ENCODE results near the genes TAGLN2, KCNJ9, PEA15 and NHLH1.

DNA sequence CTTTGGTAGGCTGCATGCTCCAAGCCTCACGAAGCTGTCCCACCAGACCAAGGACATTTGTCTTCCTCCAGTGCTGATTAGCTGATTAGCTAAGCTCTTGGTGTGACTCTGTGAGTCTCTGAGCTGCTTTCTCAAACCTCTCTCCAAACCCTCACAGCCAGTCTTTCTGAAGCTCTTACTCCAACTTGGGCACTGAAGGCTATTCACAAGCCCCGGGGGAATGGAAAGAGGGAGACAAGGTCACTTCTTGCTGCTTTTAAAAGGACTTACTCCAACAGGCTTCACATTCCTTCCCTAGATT is 897 bp upstream of the CFAP45 start:
- PRO-cap, 2 experiments: no peak in any of the 2 experiments

DNA sequence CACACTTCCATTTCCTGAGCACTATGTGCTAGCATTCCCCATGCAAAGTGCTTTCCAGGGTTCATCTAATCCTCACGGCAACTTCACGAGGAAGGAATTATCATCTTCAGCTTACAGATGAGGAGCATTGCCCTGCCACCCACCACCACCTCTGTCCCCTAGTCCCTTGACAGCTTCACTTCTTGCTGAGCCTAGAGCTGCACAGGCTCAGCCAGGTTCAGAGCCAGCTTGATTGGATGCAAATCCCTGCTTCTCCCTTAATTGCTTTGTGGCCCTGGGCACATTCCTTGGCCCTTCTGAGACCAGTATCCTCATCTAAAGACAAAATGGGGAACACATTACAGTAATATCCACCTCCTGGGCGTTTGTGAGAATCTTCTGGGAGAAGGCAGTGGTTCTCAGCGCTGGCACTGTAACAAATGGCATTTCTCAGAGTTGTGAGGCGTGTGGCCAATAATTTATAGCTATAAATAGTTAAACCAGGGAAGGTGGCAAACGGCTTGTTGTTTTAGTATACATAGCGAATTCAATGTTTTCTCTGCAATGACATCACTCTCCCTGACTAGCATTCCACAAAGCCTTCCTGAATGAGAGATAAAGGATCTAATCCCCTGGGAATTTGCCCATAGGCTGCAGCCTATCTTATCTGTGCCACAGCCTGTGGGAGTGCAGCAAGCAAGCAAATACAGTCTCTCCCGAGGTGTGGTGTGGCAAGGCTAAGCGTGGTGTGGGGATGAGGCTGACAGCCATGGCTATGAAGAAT is 9.3 kb downstream of the TAGLN2 start:
- PRO-cap, 2 experiments: no peak in any of the 2 experiments

GRCh38 chr1:159917347-159917783 is 7.9 kb downstream of the TAGLN2 start:
- PRO-cap, 2 experiments: no peak in any of the 2 experiments

DNA sequence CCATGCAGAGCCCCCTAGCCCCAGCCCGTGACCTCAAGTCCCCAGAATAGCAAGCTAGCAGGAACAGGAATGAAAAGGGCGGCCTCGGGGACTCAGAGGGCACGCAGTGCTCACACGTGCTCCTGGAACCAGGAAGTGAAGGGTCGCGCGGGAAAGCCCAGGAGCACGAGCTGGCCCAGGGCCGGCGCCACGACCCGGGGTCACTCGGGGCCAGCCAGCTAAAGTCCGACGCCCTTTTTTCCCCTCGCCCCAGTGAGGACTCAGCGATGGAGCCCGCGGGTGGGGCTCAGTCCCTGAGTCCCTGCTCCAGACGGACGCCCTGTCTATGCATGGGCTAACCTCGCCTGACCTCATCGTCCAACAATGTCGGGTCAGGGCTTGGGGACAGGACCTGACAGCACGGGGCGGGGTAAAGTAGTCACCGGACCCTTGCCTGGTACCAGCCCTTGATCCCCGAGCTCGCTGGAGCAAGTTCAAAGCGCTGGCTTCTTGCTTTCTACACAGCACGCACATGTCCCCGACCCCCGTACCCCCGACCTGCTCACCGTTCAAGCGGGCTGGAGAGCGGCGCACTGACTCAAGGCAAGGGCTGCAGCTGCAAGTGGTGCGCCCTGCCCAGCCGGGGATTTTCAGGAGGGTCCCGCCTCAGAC is at the start of gene TAGLN2:
Gene TAGLN2 (minus strand): TSS at position 603 of the 651 bp plus-strand sequence.
- PRO-cap, 2 experiments: peak in 2 of 2 experiments; most common plus-strand start position 252 of the sequence (in 2); most common minus-strand start position 603 of the sequence (in 2)

DNA sequence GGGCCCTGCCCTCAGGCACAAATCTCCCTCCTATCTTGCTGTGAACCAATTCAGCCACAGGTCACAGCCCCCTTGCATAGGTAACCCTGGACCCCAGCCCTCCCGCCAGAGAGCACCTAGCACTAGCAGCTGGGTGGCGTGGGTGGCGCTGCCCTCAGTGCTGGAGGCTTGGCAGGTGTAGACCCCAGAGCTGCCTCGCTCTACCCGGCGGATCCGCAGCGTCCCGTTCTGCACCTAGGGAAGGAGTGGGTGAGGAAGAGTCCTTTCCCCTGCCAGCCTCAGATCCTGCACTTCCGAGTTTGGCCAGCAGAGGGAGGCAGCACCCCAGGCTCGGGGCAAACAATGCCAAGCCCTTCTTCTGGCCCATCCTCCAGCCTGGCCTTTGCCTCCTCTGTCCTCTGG is 9.1 kb downstream of the IGSF9 start:
- PRO-cap, 2 experiments: no peak in any of the 2 experiments

GRCh38 chr1:160081250-160081821 is at the start of gene KCNJ9:
KCNJ9 (plus strand) TSS chr1:160081538.
- PRO-cap, 2 experiments: no peak in any of the 2 experiments

GRCh38 chr1:160096504-160097182 is 1.8 kb downstream of the IGSF8 start:
- PRO-cap, 2 experiments: no peak in any of the 2 experiments

DNA sequence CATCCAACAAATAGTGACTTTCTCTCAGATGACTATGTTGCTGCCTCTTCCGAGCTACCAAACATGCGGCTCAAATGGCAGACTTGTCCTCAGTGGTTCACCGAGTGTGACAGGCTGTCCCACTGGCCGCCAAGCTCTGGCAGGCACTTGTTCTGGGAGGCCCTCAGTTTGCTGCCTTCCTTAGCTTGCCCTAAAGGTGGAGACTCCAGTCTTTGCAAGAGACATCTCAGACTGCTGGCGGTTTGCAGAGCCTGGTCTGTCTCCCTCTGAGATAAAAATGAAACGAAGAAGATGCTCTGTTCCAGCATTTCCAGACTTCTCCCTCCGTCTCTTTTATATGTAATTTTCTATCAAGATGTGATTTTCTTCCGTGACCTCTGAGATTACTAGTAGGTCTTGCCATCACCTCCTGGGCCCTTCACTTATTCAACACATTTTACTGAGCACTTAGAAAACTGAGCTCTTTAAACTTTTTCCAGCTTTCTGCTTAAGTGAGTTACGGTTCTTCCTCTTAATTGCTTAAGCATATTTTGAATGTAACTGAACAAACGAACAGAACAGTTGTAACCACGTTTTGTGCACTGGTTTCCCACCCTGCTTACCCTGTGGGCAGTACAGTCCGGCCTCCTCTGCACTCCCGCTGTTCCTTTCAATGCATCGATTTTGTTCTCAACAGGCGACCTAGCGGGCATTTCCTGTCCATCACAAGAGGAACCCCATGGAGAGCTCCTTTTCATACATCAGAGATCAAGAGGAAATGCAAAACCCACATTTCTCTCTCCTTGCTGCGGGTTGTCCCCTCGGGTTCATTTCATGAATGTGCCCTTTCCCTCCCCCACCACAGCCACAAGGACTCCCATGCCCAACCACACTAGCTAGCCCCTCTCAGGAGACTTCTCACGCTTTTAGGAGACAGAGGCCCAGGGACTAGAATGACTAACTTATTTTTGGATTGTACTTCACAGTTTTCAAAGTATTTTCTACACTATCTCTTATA is 17.9 kb downstream of the ATP1A4 start:
- PRO-cap, 2 experiments: no peak in any of the 2 experiments

DNA sequence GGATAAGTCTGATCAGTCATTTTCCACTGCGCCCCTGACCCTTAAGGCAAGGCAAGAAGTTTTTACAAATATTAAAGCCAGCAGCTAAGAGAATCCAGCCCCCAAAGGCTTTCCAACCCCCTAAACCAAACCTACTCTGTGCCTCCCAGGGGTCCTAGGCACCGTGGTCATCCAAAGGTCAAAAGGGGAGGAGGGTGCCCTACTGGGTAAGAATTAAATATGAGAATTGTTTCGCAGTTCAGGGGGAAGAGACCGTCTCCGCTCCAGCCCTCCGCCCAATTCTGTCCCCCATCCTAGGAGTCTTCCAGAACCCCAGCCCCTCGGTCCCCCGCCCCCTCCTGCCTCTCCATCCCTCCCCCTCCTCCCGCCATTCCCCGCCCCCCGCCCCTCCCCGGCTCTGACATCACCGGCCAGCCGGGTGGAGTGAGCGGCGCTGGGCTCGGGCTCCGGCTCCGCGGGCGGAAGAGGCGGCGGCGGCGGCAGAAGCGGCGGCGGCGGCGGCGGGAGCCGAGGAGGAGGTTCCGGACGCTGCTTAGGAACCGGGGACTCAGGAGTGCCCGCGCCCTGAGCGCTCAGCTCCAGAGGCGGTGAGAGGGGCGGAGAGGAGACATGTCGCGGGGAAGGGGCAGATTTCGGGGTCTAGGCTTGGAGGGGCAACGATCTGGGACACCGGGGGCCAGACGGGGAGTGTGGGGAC is at the start of gene PEA15:
Gene PEA15 (plus strand): TSS at position 449 of the 697 bp plus-strand sequence.
- PRO-cap, 2 experiments: peak in 2 of 2 experiments; most common plus-strand start position 482 of the sequence (in 2); most common minus-strand start position 320 of the sequence (in 1)

- PRO-cap, 2 experiments: no peak in any of the 2 experiments
Measured at GRCh38 chr1:160264576-160265364, 2.4 kb upstream of the DCAF8 start.

DNA sequence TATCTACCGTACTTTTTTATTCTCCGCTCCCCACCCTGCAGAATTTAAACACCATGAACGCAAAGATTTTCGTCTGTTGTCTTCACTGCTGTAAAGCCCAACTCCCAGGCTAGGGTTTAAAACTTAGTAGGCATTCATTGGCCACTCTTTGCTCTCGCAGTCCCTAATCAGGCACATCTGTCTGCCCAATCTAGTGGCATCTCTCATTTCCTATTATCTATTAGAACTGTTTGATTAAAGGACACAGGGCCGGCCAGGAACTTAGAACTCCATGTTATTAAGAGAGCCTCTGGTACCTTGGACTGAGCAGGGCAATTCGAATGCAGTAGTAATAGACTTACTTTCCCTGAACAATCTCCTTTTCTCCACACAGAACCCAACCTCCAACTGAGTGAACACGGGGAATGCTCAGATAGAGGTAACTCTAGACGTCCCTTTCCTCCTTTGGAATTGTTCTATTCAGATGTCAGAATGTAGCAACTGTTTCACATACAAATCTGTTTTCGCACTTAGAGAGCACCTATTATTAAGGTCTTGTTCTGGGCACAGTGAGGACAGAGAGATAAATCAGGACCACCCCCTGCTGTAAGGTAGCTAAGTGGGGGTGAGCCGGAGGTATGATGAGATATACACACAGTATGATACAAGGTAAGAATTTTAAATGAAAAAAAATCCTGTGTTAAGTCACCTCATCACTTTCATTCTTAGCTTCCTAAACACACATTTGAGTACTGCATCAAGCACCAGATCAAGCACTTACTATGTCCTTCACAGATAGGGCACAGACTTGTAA is 1.2 kb upstream of the PEX19 start:
- PRO-cap, 2 experiments: no peak in any of the 2 experiments

DNA sequence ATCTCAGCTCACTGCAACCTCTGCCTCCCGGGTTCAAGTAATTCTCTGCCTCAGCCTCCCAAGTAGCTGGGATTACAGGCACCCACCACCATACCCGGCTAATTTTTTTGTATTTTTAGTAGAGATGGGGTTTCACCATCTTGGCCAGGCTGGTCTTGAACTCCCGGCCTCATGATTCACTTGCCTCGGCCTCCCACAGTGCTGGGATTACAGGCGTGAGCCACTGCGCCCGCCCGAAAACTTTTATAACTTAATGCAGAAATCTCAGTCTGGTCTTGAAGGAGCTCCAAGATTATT is 19.2 kb downstream of the COPA start:
- PRO-cap, 2 experiments: no peak in any of the 2 experiments

DNA sequence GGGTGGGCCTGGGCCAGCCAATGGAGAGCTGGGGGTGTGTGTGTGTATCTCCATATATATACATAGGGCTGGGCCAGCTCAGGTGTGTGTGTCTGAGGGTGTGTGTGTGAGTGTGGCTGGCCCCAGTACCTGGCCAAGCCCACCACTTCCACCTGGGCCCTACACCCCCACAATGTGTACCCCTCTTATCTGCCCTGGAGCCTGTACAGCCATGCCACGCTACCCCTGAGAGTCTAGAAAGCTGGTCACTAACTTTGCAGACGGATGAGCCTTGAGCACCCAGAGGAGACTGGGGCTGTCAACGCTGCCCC is at the start of gene NHLH1:
Gene NHLH1 (plus strand): TSS at position 85 of the 311 bp plus-strand sequence.
- PRO-cap, 2 experiments: no peak in any of the 2 experiments

- PRO-cap, 2 experiments: no peak in any of the 2 experiments
Measured at GRCh38 chr1:160399515-160400224, 694 bp upstream of the VANGL2 start.

- PRO-cap, 2 experiments: no peak in any of the 2 experiments
Measured at GRCh38 chr1:160444037-160444409, 43.7 kb downstream of the VANGL2 start.

GRCh38 chr1:160459998-160460645 is 59.8 kb downstream of the VANGL2 start:
- PRO-cap, 2 experiments: no peak in any of the 2 experiments

- PRO-cap, 2 experiments: no peak in any of the 2 experiments
Measured at GRCh38 chr1:160521901-160522623, 993 bp downstream of the SLAMF6 start.

DNA sequence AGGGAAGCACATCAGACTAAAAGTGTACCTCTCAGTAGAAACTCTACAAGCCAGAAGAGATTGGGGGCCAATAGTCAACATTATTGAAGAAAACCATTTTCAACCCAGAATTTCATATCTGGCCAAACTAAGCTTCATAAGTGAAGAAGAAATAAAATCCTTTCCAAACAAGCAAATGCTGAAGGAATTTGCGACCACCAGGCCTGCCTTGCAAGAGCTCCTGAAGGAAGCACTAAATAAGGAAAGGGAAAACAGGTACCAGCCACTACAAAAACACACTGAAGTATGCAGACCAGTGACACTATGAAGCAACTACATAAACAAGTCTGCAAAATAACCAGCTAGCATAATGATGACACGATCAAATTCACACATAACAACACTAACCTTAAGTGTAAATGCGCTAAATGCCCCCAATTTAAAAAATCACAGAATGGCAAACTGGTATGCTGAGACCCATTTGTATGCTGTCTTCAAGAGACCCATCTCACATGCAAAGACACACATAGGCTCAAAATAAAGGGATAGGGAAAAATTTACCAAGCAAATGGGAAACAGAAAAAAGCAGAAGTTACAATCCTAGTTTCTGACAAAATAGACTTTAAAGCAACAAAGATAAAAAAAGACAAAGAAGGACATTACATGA is 19.9 kb downstream of the CD84 start:
- PRO-cap, 2 experiments: no peak in any of the 2 experiments

DNA sequence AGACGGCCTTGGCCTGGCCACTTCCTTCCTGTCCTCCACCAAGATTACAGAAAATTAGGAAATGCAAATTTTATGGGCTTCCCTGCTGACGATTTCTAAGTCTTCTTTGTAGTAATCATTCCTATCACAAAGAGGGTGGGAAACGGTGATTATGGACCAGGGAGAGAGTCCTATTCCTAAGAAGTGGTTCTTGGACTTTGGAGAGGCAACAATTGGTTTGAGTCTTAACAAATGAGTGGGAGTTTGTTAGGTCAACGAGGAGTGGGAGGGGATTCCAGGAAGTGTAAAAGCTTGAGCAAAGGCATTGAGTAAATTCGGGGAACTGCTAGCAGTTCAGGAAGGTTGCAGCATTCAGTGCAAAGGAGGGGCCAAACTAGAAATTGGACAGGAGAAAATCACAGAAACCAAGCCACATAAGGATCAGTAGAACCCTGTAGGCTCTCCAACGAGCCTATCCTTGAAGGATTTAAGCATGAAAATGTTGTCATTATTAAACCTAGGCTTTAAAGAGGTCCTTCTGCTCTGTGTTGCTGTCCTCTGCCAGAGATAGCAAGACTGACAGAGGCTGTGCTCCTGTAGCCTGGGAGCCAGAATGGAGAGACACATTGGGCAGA is 18.9 kb upstream of the SLAMF1 start:
- PRO-cap, 2 experiments: no peak in any of the 2 experiments

DNA sequence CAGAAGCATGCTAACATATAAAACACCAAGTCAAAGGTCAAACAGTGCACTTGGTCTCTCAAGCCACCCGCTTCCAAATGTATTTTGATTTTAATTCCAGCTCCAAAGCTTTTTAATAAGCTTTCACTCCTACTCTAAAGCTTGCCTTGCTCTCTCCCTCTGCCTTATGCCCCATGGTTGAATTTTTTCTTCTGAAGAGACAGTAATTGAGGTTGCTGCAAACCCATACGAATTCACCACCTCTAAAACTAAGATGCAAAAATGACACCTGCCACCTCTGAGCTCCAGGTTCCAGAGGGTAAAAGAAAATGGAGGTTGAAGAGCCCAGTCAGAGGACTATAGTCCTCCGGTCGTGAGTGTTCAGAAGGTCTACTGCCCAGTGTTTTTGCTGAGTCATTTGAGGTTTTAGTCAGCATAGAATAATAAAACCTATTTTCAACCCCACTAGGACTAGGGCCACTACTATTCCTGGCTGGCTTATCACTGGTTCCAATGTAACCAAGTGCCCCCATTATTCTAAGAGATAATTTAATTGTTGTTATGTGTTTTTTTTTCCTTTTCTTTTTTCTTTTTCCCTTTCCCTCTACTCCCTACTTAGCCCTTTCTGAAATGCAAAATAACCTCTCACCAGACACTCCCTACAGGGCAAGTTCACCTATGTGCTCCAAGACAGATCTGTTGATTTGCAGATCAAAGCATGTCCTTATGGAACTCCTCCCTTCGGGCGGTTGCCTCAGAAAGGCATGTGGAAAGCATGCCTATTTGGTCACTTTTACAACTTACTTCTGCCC is 12.9 kb upstream of the SLAMF7 start:
- PRO-cap, 2 experiments: no peak in any of the 2 experiments

All from right ventricle myocardium (tissue), 1 donor.